Heart right ventricle (tissue), 2 donors: ENCODE results near the genes ALOXE3 and PER1.

GRCh38 chr17:7932463-7932930 is 491 bp downstream of the CNTROB start:
- PRO-cap, 2 experiments = no peak in any of the 2 experiments

- PRO-cap, 2 experiments = peak in 1 of 2 experiments; most common minus-strand start chr17:7955722 (in 1)
These were observed 23.4 kb downstream of the CNTROB start for GRCh38 chr17:7955476-7955811.

DNA sequence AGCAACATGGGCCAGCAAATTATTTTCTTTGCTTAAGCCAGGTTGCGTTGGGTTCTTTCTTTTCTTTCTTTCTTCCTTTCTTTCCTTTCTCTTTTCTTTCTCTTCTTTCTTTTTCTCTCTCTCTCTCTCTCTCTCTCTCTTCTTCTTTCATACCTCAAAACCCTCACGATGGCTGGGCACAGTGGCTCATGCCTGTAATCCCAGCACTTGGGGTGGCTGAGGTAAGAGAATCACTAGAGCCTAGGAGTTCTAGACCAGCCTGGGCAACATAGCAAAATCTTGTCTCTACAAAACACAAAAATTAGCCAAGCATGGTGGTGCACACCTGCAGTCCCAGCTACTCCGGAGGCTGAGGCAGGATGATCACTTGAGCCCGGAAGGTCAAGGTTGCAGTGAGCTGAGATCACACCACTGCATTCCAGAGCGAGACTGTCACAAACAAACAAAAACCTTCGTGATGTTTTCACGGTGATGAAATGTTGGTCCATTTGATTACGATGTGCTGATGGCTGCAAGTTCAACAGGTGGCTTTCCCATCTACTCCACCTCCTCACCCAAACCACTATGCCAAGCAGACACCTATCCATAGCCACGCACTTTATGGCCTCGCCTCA is 17.4 kb upstream of the ALOX15B start:
- PRO-cap, 2 experiments = no peak in any of the 2 experiments

DNA sequence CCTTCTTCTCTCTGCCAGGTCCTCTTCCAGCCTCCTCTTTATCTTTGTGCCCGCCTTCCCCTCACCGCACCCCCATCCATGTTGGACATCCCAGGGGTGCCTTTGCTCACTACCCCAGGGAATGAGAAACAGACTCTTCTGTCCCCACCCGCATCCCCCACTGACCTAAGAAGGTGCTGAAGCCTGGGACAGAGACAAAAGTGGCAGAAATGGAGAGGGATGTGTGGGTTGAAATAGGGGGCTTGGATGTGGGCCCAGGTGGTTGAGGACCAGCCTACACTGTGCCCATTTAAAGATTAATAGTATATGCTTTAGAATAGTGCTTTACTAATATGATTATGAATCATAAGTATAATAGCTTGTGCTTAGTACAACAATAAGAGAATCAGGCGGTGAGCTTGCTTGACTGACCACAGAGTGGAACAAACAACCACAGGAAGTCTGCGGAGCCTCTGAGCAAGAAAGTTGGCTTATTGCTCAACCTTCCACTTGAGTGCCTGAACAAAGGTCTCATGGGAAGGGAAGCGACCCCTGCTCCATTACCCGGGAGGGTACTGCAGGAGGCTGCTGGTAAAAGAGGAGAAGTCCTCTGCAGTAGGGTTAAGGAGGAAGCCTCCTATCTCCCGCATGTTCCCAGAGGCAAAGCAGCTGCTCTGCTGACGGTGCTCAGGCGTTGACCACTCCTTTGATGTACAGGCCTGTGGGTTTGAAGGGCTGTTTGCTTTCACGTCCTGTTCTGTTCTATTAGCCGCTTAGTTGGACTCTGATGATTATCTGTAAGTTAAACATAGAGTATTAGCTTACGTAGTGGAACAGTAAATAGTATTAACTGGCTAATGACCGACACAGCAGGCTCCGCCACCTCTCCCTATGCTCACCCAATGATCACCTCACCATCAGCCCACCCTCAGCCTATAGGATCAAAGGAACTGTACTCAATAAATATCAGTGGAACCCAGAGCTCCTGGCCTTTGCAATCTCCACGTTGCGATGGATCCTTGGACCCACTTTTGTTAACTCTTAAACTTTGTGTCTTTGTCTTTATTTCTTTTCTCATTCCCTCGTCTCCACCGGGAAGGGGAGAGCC is 17.4 kb downstream of the ALOX15B start:
- PRO-cap, 2 experiments = no peak in any of the 2 experiments

DNA sequence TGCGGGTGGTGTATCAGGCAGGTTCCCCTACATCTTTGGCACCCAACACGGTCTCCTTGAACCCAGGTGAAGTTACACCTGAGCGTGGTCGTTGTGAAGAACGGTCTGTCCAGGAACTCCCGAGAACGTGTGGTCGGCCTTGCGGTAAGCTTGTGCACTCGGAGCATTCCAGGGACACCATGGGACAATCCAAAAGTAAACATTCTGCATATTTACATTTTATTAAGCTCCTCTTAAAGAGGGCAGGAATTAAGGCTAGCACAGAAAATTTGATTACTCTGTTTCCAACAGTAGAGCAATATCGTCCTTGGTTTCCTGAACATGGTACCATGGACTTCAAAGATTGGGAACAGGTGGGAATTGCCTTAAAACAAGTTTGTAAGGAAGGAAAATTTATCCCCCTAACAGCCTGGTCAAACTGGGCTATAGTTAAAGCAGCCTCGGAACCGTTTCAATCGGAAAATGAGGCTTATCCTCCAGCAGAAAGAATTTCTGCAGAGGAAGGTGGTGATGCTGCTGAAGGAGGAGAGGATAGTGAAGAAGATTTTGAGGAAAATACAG is 18.2 kb downstream of the ALOX15B start:
- PRO-cap, 2 experiments = no peak in any of the 2 experiments

DNA sequence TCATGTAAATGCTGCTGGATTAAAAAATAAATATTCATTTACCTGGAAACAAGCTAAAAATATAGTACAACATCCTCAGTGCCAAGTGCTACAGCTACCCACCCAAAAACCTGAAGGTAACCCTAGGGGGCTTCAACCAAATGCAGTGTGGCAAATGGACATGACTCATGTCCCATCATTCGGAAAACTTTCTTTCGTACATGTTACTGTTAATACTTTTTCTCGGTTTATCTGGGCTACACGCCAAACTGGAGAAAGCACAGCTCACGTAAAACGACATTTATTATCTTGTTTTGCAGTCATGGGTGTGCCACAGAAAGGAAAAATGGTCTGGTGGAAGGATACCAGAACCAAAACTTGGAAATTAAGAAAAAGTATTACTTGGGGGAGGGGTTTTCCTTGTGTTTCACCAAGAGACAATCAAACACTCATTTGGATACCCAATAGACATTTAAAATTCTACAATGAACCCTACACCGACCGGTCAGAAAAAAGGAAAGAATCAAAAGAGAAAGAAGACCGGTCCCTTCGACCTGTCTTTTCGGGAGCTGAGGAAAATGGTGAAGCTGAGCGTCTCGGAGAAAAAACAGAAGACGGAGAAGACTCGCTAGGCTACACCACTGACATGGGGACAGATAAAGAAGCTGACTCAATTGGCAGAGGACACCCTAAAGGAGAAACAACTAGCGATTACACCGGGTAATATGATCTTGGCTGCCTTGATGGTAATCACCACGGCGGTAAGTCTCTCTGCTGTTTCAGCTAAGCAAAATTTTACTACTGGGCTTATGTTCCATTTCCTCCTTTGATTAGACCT is 23.7 kb downstream of the ALOX15B start:
- PRO-cap, 2 experiments = no peak in any of the 2 experiments

GRCh38 chr17:8105945-8106603 is 12.2 kb downstream of the ALOXE3 start:
- PRO-cap, 2 experiments = no peak in any of the 2 experiments

GRCh38 chr17:8117538-8118742 is at the start of gene ALOXE3:
ALOXE3 (minus strand) TSS chr17:8118514.
- PRO-cap, 2 experiments = no peak in any of the 2 experiments

DNA sequence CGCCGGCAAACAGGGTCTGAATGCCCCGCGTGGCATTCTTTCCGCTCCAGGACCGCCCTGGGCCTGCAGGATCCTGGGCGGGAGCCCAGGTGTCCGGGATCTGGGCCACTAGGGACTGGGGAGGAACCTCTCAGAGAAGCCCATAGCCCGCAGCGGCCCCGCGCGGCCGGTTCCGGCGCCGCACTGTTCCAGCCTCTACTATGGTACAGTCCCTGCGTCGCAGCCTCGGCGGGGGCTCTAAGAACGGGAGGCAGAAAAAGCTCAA is 361 bp upstream of the ALOXE3 start:
- PRO-cap, 2 experiments = peak in 1 of 2 experiments; most common minus-strand start position 117 of the sequence (in 1)

DNA sequence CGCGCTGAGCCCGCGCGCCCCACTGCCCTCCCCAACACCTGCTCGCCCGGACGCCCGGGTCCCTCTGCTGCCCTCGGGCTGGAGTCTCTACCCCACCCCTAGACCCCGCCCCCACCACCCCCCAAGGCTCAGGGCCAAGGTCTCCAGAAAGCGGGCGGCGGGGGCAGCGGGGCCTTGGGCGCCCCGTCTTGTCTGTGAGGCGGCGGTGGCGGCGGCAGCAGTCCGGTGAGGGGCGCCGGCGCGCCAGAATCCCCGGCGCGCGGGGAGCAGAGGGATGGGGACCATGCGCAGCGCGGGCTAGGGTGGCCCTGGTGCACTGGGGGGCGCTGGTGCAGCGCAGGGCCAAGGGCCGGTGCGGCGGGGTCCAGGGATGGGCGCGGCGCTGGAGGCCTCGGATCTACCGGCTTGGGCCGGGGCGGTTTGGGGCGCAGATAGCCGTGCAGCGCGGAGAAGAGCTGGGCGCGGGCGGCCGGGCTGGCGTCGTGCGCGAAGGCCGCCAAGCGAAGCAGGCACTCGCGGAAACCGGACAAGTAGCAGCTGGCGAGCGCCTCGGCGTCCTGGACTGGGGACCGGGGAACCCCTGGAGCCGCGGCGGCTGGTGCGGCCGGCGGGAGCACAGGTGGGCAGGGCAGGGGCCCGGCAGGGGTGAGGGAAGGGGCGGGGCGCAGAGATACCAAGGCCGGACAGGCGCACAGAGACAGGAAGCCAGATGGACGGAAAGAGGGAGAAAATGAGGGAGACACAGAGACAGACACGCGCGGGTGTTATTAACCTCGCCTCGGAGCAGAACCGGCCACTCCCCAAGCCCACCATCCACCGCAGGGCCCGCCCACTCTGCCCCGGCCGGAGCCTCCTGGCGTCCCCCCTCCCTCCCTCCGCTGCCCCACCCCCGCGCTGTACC is 2.2 kb downstream of the HES7 start:
- PRO-cap, 2 experiments = no peak in any of the 2 experiments

GRCh38 chr17:8123015-8123920 is 638 bp downstream of the HES7 start:
- PRO-cap, 2 experiments = no peak in any of the 2 experiments

DNA sequence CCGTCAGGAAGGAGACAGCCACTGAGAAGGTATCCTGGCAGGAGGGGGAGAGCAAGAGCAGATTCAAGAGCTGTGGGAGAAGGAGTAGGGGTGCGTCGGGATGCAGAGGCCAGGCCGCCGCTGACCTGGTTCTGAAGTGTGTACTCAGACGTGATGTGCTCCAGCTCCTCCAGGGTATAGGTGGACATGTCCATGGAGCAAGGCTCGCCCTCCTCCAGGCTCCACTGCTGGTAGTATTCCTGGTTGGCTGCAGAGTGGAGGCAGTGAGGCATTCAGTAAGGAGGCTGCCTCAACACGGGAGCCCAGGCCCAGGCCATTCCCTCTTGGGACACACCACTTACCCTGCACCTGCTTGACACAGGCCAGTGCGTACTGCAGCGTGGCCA is 2.6 kb downstream of the PER1 start:
- PRO-cap, 2 experiments = no peak in any of the 2 experiments

- PRO-cap, 2 experiments = peak in 2 of 2 experiments; most common plus-strand start chr17:8152567 (in 1); most common minus-strand start chr17:8152391 (in 2)
These were observed at the start of gene PER1 for GRCh38 chr17:8152308-8153176. PER1 (minus strand) TSS chr17:8152404.

DNA sequence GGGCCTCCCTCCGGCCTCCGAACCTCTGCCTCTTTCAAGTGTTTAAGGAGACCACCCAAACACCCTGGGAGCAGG is 3.6 kb upstream of the PER1 start:
- PRO-cap, 2 experiments = no peak in any of the 2 experiments

DNA sequence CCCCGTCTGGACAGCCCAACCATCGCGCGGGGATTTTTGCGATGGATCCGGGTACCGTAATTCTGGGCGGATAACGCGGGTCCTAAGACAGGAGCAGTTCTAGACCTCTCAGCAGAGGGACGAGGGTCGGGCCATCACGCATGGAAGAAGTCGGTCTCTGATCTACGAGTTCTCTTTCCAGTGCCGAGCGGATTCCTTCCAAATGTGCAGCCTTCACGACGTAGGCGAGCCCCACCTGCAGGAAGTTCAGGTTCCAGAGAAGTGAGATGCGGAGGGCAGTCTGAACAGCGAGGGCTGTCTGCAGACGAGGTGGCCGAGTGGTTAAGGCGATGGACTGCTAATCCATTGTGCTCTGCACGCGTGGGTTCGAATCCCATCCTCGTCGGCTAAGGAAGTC is 3.4 kb downstream of the BORCS6 start:
- PRO-cap, 2 experiments = peak in 1 of 2 experiments; most common plus-strand start position 297 of the sequence (in 1); most common minus-strand start position 309 of the sequence (in 1)

- PRO-cap, 2 experiments = peak in 1 of 2 experiments; most common plus-strand start chr17:8223600 (in 1)
These were observed 13.0 kb upstream of the AURKB start for GRCh38 chr17:8223331-8223735.

DNA sequence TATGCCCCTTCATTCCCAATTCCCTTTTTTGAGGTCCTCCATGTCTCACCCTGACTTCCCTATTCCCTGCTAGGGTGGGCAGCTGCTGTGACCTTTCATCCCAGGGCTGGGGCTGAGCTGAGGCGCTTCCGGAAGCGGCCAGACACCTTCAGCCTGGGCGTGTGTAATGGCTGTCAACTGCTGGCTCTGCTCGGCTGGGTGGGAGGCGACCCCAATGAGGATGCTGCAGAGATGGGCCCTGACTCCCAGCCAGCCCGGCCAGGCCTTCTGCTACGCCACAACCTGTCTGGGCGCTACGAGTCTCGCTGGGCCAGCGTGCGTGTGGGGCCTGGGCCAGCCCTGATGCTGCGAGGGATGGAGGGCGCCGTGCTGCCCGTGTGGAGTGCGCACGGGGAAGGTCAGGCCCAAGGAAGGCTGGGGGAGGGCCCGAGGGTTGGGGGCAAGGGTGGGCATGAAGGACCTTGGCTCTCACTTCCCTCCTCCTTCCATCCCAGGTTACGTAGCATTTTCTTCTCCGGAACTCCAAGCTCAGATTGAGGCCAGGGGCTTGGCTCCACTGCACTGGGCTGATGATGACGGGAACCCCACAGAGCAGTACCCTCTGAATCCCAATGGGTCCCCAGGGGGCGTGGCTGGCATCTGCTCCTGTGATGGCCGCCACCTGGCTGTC is 19.5 kb downstream of the PFAS start:
- PRO-cap, 2 experiments = no peak in any of the 2 experiments

- PRO-cap, 2 experiments = no peak in any of the 2 experiments
These were observed 1.3 kb downstream of the RANGRF start for GRCh38 chr17:8289668-8290248.

GRCh38 chr17:8312189-8312735 is 2.2 kb downstream of the ARHGEF15 start:
- PRO-cap, 2 experiments = no peak in any of the 2 experiments

DNA sequence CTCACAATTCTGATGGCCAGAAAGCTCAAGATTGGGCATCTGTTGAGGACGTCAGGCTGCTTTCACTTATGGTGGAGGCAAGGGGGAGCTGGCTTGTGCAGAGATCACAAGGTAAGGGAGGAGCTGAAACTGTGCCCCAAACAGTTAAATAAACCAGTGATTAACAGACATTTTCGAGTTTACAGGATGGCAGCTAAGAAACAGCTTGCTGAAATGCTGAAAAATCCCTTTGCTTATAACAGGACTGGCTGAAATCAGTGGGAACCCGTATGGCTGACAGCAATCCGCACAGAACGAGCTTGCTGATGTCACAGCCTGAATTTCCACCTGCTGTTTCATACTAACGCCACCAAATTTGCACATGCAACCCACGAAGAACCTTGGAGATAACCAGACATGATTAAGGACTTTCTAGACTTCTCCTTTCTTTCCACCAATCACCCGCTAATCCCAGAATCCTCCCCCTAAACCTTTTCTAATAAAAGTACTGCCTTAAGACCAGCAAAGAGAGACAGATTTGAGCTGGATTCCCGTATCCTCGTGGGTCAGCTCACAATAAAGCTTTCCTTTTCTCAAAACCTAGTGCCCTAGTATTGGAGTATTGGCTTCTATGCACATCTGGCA is 1.3 kb upstream of the ODF4 start:
- PRO-cap, 2 experiments = no peak in any of the 2 experiments